ENCODE data around the genes SRSF11, ANKRD13C, FPGT, LHX8, SLC44A5, MIGA1 and GIPC2.

- RRBS, result no CpG with 5 or more reads among the region's 6 CpGs
Observed at GRCh38 chr1:68193800-68194216, 38.5 kb downstream of the WLS start.

DNA sequence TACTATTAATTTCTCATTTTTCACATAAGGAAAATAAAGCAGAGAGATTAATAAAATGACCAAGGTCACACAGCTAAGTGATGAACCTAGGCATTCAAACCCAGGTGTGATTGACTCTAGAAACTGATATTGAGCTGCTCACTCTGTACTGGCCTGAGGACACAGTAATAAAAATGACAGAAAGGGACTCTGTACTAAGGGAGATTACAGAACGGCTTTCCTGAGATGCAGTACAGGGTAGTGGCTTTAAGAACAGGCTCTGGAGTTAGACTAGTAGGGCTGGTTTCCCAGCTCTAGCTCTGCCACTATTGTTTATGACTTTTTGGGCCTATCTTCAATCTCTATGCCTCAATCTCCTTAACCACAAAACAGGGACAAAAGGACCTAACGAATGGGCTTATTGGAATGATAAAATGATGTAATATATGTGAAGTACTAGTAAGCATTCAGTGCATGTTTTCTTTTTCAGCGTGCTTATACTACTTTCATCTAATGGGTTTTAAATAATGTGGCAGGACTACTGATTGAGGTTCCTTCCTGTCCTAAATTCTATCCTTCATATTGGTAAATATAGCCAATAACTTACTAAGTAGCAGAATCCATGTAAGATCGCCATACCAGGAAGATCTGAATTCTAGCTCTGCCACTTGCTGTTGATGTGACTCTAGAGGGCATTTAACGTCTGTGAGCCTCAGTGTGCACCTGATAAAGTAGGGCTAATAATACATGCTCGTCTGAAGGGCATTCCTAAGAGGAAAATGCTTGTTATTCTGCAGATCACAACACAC lies 1.3 kb downstream of the DEPDC1 start:
- RRBS, result no CpG with 5 or more reads among the region's 6 CpGs

DNA sequence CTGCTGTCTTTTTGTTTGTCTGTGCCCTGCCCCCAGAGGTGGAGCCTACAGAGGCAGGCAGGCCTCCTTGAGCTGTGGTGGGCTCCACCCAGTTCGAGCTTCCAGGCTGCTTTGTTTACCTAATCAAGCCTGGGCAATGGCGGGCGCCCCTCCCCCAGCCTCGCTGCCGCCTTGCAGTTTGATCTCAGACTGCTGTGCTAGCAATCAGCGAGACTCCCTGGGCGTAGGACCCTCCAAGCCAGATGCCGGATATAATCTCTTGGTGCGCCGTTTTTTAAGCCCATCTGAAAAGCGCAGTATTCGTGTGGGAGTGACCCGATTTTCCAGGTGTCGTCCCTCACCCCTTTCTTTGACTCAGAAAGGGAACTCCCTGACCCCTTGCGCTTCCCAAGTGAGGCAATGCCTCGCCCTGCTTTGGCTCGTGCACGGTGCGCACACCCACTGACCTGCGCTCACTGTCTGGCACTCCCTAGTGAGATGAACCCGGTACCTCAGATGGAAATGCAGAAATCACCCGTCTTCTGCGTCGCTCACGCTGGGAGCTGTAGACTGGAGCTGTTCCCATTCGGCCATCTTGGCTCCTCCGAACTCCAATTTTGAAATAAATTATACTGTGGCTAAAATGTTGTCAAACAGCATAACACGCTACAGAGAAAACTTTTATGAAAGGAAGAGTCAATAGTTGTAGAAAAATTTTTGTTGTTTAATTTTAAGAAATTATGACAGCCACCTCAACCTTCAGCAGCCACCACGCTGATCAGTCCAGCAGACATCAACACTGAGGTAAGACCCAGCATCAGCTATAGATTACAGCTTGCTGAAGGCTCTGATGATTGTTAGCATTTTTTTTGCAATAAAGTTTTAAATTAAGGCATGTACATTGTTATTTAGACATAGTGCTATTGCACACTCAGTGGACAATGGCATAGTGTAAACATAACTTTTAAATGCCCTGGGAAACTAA lies 384.6 kb upstream of the DEPDC1 start:
- RRBS, result no CpG with 5 or more reads among the region's 29 CpGs

DNA sequence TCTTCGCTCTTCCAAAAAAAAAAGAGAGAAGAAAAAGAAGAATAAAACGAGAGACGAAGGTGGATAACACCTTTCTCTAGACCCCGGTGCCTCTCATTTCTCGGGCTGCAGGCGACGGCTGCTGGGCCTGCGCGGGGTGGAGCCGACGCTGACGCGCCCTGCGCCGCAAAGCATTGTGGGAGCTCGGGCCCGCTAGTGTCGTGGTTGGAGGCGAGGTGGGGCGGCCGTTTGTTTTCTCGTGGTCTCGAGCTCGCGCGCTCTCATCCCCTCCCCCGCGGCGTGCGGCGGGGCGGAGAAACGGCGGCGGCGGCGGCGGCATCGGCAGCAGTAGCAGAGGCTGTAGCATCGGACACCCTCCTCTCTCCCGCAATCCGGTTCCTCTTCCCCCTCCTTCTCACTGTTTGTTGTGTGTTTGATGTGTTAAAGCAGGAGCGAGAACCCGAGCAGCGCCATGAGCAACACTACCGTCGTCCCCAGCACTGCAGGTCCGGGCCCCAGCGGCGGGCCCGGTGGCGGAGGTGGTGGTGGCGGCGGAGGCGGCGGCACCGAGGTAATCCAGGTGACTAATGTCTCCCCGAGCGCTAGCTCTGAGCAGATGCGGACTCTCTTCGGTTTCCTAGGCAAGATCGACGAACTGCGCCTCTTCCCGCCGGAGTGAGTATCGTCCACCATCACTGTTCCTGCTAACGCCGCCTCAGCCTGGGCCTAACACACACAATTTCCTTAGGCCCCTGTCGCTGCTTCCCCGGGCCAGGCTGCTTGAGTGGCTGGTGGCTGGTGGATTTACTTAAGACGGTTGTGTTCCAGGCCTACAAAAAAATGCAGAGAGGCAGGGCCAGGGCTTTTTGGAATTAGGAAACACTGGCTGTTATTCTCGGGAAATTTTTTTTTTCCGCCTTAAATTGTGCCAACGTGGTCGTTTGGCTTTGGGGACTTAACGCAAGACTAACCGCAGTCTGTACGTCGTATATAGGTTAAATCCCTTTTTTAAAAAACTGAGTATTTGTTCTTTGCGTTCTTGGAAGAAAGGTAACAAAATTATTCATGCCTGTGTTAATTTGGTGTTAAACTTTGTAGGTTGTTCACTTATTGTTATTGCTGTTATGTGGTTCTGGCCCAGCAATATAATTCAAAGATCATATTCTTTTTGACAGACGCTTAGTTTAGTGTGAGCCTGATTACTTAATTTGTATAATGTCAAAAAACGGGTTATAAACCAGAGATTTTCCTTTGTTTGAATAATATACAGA lies at the start of gene SRSF11:
SRSF11 (plus strand) TSS at position 195 of the 1,250 bp plus-strand sequence.
- RRBS, result under 1% methylated on average over 4 of the region's 83 CpGs

GRCh38 chr1:70353346-70353611 lies 1.2 kb downstream of the ANKRD13C start:
- RRBS, result no CpG with 5 or more reads among the region's 3 CpGs

GRCh38 chr1:70354589-70355455 lies at the start of gene ANKRD13C:
Gene ANKRD13C, minus strand, starts transcription at chr1:70354722.
- RRBS, result no CpG with 5 or more reads among the region's 50 CpGs

GRCh38 chr1:74197695-74198816 lies at the start of gene FPGT:
Gene FPGT, plus strand, starts transcription at chr1:74198242.
- RRBS, result 2% methylated on average over 18 of the region's 45 CpGs

DNA sequence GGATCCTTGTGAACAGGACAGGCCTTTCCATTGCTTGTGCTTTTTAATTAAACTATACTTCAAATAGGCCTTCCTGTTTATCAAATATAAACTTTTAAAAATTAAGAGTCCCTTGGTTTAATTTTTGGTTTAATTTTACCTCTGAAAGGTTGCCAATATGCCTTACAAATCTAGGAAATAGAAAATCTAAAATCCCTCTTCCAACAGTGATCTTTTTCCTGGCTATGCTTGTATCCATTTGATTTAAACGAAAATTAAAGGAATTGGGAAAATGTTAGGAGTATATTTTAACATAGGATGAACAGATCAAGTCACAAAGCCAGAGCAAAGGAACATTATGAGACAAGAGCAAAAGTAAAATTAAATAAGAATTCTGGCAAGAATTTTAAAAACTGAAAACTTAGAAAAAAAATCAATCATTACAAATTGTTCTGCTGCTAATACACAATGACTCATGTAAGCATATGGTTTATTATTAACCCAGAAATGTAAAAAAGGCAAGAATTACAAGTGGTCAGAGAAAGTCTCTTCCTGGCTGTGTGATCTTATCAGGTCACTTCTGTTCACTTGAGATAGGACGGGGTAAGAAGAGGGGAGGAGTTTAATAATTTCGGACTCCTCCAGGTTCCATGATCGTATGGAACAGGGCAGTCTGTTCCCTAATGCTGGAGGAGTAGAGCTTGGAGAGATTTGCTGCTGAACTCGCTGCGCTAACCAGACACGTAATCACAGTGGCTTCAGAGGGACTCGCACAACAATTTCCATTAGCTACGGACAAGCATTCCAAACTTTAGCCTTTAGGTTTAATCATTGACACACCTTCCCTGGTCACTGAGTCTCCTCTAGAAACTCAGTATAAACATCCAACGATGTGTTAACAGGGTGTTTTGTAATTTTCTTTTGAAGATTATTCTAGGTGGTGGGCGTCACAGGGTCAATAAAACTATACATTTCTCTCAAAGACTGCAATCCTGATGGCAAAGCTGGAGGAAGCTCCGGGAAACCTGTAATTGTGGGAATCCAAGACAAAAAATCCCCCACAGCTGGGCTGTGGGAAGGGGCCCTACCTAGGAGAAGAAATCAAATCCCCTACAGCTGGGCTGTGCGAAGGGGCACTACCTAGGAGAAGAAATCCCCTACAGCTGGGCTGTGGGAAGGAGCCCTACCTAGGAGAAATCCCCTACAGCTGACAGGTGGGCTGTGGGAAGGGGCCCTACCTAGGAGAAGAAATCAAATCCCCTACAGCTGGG lies 1.4 kb downstream of the CRYZ start:
- RRBS, result no CpG with 5 or more reads among the region's 13 CpGs

GRCh38 chr1:75134223-75134937 lies at the start of gene LHX8:
Gene LHX8, plus strand, starts transcription at chr1:75134388.
- RRBS, result no CpG with 5 or more reads among the region's 23 CpGs

GRCh38 chr1:75610919-75611501 lies at the start of gene SLC44A5:
Gene SLC44A5, minus strand, starts transcription at chr1:75611114.
- RRBS, result no CpG with 5 or more reads among the region's 2 CpGs

- RRBS, result 34% methylated on average over 3 of the region's 9 CpGs
Observed at GRCh38 chr1:77515395-77515911, 167.0 kb downstream of the ZZZ3 start.

GRCh38 chr1:77569834-77570071 lies 112.7 kb downstream of the ZZZ3 start:
- RRBS, result no CpG with 5 or more reads among the region's 2 CpGs

- RRBS, result no CpG with 5 or more reads among the region's 2 CpGs
Observed at GRCh38 chr1:77623866-77624623, 58.4 kb downstream of the ZZZ3 start.

- RRBS, result no CpG with 5 or more reads among the region's 49 CpGs
Observed at GRCh38 chr1:77779360-77780743, at the start of gene MIGA1. Gene MIGA1, plus strand, starts transcription at chr1:77779649.

GRCh38 chr1:77929131-77929543 lies 40.7 kb downstream of the NEXN start:
- RRBS, result no CpG with 5 or more reads among the region's 2 CpGs

GRCh38 chr1:77947031-77948055 lies 31.5 kb downstream of the FUBP1 start:
- RRBS, result no CpG with 5 or more reads among the region's 3 CpGs

- RRBS, result no CpG with 5 or more reads among the region's 1 CpG
Observed at GRCh38 chr1:77951152-77951962, 27.5 kb downstream of the FUBP1 start.

- RRBS, result 78% methylated on average over 13 of the region's 100 CpGs
Observed at GRCh38 chr1:78045702-78046927, at the start of gene GIPC2. Gene GIPC2, plus strand, starts transcription at chr1:78045966.

GRCh38 chr1:78068667-78069326 lies 23.0 kb downstream of the GIPC2 start:
- RRBS, result no CpG with 5 or more reads among the region's 3 CpGs

GRCh38 chr1:78069692-78070175 lies 24.0 kb downstream of the GIPC2 start:
- RRBS, result no CpG with 5 or more reads among the region's 3 CpGs

Data from Jurkat, Clone E6-1 (cell line).